Camera-type eye (tissue), 1 donor: Measurements from ENCODE around the genes LUC7L, PDIA2, AXIN1 and CAPN15.

- RAMPAGE, long total RNA: no peak
Observed at GRCh38 chr16:64605-65077, 7.8 kb downstream of the RHBDF1 start.

DNA sequence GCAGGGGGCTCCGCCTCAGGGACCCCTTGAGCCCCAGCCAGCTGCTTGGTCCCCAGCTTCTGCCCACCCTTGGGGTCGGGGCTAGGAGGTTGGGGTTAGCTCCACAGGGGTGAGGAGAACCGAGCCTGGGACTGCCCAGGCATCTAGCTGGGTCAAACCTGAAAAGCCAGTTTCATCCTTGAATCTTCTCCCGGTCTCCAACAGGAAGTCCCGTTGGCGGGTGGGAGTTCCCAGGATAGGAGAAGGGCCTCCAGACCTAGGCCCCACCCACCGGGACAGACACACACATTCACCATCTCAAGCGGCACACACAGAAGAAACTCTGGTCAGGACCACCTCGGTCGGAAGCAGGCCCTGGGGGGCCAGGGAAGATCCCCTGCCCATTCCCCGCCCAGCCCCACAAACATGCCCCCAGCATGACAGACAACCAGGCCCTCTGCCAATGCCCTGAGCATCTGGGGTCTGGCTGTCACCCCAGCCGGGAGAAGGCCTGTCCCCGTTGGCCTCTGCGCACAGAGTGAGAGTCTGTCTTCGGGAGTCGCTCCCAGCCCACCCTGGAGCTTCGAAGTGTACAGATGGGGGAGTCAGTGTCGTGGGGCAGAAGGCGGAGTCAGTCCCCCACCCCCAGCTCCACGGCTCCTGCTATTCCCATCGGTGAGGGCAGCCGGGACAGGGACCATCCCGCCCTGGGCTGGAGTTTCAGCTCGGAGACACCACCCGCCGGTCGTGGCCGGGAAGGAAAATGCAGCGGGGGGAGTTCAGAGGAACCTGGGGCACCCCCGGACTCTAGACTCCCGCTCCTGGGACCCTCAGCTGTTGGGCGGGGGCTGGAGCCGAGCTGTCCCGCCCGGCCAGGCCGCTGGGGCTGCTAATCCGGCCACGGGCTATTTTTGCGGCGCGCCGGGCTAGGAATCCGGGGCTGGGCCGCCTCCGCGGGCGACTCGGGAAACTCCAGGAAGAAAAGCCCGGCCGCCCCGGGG is 773 bp downstream of the RHBDF1 start:
- RAMPAGE, long total RNA: no peak

DNA sequence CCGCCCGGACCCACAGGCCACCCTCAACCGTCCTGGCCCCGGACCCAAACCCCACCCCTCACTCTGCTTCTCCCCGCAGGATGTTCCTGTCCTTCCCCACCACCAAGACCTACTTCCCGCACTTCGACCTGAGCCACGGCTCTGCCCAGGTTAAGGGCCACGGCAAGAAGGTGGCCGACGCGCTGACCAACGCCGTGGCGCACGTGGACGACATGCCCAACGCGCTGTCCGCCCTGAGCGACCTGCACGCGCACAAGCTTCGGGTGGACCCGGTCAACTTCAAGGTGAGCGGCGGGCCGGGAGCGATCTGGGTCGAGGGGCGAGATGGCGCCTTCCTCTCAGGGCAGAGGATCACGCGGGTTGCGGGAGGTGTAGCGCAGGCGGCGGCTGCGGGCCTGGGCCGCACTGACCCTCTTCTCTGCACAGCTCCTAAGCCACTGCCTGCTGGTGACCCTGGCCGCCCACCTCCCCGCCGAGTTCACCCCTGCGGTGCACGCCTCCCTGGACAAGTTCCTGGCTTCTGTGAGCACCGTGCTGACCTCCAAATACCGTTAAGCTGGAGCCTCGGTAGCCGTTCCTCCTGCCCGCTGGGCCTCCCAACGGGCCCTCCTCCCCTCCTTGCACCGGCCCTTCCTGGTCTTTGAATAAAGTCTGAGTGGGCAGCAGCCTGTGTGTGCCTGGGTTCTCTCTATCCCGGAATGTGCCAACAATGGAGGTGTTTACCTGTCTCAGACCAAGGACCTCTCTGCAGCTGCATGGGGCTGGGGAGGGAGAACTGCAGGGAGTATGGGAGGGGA is 568 bp downstream of the HBA2 start:
- RAMPAGE, long total RNA: start-site peak on the plus strand centred at position 135 of the sequence, 42 bp wide, 20 reads; start-site peak on the plus strand centred at position 252 of the sequence, 61 bp wide, 91 reads; start-site peak on the plus strand centred at position 458 of the sequence, 5 bp wide, 16 reads

GRCh38 chr16:205787-206371 is 23.4 kb downstream of the LUC7L start:
- RAMPAGE, long total RNA: no peak

DNA sequence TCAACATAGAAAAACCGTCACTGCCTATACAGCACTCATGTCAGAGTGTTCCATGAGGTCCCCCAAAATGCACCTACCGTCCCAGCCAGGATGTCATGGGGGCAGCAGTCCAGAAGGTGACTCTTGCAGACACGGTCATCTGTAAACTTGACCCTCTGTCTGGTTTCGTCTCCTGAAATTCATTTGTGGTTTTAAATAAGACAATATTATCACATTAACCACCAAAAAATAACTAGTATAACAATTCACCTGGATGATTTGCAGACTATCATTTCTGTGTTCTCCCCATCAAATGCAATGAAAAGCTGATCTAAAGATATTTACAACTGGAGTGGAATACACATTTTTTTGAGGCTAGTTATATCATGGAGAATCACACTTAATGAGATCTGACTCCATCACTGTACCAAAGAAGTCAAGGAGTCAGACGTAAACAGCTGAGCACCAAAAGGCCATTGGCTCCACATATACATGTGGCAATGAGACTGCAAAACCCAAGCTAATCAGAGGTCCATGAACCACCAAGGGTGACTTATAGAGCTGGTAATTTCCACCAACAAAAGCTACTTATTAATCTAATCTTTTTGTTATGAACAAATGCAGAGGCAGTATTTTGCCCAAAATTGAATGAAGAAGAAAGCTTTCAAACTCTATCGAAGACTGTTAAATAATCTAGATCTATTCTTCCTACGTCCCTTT is 1.9 kb downstream of the LUC7L start:
- RAMPAGE, long total RNA: no peak

DNA sequence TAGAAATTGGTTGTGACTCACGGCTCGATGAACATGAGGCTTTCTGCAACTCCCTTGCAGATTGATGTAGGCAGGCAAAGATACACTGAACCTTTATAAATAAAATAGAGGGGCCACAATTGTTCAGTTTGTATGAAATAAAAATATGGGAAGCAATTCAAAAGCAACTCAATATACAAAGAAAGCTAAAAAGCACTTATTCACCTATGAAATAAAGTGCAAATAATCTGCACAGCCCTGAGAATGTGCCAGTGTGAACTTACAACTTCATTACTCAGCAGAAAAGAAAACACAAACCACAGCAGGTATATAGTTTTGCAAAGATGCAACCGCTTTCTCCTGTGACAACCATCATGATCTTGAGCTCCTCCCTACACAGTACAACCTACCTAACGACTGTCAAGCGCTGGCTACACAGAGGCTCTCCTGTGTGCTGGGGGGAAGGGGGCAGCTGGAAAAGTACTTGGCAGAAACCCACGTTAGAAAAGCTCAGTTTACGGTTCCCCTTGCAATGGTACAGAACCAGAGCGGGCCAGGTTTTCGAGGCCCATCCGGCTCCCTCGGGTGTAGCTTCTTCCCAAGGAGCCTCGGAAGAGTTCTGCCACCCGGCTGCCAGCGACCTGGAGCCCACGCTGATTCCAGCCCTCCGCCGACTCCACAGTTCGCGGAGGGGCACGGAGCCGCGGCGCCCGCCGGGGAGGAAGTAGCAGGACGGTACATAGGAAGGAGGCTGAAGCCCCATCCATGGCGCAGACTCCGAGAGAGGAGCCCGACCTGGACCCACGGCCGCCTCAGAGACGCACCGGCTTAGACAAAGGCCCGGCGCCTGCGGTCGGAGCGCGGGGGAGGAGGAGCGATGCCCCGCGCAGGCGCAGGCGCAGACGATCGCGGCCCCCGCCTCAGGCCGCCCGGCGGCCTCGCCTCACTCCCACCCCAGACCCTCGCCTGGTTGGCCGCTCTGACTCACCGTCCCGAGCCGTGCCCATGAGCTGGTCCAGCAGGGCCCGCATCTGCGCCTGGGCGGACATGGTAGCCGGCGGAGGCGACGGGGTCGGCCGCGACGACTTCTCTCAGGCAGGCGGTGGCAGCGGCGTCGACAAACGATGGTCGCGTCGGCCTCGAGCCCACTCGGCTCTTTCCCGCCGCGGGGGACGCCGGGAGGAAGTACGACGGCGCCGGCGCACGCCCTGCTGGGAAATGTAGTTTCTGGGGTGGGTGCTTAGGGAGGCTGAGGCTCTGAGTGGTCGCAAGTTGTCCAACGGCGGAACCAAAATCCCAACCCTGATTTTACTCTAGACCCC is at the start of gene LUC7L:
TSS of gene LUC7L (minus strand) at position 1,138 of the 1,301 bp plus-strand sequence.
- RAMPAGE, long total RNA: no peak

- RAMPAGE, long total RNA: no peak
Observed at GRCh38 chr16:268093-269192, 7.3 kb downstream of the RGS11 start.

- RAMPAGE, long total RNA: no peak
Observed at GRCh38 chr16:282922-283402, at the start of gene PDIA2. Gene PDIA2, plus strand, starts transcription at chr16:283164.

- RAMPAGE, long total RNA: no peak
Observed at GRCh38 chr16:284959-285497, 2.1 kb downstream of the PDIA2 start.

DNA sequence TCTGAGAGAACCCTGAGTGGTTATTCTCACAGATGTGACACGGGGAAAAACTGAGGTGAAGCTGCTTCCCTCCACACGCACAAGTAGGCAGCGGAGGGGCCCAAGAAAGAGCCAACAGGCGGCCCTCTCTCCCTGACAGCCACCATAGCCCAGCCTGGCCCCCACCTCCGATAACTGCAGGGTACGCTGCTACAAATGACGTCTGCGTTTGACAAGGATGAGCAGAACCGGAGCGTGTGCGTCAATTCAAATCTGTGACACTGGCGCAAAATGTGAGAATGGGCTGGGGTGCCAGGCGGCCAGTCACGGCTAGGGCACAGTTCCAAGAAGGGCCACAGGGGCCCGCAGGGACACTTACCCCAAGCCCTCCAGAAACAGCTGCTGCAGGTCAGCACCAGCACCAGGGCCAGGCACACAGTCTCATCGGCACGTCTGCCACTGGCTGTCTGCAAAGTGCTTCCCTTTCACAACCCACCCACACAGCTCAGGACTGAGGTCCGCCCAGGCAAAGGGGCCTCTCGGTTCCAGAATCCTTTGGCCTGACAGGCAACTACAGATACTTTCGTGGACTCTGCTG is 14.5 kb downstream of the AXIN1 start:
- RAMPAGE, long total RNA: no peak

- RAMPAGE, long total RNA: no peak
Observed at GRCh38 chr16:351744-352765, at the start of gene AXIN1. Gene AXIN1, minus strand, starts transcription at chr16:352723.

DNA sequence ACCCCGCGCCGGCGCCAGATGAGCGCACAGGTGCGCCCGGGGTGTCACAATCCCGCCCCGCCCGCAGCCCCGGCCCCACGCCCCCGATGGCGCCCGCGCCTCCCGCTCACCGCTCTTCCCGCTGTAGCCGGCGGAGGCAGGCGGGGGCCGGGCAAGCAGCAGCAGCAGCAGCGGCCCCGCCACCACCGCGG is 292 bp downstream of the PGAP6 start:
- RAMPAGE, long total RNA: no peak

DNA sequence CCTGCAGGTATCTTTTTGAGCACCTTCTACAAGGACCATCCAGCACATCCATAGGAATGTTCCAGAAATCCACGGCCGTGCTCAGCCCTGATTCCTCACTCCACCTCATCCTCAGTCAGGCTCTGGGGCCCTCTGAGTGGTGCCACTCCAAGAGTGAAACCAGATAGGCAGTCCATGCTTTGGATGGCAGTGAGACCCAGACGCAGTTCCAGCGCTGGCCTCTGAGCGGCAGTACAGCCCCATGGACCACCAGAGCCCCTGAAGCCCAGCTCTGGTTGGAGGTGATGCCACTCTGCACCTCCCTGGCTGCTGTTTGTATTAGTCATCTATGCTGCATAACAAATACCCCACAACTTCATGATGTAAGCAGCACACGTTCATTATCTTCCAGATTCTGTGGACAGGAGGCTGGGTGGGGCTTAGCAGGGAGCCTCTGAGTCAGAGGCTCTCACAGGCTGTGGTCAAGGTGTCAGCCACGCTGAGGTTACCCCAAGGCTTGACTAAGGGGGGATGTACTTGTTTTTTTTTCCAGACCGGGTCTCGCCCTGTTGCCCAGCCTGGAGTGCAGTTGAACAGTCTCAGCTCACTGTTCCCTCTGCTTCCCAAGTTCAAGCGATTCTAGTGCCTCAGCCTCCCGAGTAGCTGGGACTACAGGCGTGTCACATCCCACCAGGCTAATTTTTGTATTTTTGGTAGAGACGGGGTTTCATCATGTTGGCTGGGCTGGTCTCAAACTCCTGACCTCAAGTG is 5.1 kb upstream of the NME4 start:
- RAMPAGE, long total RNA: no peak

DNA sequence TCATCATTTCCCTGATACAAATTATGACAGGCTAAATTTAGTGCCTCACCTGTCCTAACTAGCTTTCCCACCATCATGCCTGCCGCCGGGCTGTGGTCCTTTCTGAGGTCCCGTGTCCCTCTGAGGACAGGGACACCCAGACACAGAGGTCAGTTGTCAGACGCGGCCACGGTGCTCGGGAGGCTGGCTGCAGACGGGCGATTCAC is 941 bp upstream of the RAB11FIP3 start:
- RAMPAGE, long total RNA: no peak

GRCh38 chr16:525368-526082 is 2.0 kb upstream of the CAPN15 start:
- RAMPAGE, long total RNA: no peak

DNA sequence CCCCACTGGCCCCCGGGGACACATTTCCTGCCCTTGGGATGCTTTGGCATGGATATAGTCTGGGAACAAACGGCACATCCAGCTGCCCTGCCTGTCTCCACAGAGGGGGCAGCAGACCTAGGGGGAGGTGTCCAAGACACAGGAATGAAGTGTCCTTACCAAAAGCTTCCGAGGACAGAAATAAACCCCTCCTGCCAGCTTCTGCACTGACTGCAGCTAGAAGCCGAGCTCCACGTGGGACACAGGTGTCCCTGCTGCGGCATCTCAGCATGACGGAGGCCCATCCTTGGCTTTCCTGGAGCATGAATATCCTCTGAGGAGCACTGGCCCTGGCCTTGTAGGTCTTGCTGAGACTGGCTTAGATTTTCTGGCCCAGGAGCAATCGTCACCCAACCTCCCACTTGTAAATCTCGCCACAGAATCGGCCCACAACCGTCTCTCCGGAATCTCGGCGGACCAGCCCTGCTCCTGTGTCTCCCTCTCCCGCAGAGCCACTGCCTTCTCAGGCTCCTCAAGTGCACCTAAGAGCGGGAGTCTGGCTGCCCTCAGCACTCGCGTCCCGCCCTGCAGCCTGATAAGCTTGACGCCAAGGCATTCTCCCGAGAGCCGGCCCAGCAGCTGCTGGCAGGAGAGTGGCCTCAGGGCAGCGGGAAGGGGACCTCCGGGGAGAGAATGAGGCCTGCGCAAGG is 1.1 kb upstream of the CAPN15 start:
- RAMPAGE, long total RNA: no peak

GRCh38 chr16:527004-528083 is at the start of gene CAPN15:
Gene CAPN15, plus strand, starts transcription at chr16:527712.
- RAMPAGE, long total RNA: no peak

DNA sequence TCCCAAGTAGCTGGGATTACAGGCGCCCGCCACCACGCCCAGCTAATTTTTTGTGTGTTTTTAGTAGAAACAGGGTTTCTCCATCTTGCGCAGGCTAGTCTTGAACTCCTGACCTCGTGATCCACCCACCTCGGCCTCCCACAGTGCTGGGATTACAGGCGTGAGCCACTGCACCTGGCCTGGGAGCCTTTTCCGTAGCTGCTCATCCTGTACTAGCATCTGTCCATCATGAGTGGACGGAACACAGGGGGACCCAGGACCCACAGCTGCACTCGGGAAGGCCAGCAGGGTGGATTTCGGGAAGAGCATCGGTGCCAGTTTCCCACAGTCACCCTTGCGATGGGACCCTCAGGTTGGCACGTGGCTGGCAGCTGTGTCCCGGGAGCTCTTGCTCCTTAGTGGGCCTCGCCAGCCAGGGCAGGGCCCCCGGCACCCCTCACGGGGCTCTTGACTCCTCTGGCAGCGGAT is 9.1 kb downstream of the CAPN15 start:
- RAMPAGE, long total RNA: no peak

DNA sequence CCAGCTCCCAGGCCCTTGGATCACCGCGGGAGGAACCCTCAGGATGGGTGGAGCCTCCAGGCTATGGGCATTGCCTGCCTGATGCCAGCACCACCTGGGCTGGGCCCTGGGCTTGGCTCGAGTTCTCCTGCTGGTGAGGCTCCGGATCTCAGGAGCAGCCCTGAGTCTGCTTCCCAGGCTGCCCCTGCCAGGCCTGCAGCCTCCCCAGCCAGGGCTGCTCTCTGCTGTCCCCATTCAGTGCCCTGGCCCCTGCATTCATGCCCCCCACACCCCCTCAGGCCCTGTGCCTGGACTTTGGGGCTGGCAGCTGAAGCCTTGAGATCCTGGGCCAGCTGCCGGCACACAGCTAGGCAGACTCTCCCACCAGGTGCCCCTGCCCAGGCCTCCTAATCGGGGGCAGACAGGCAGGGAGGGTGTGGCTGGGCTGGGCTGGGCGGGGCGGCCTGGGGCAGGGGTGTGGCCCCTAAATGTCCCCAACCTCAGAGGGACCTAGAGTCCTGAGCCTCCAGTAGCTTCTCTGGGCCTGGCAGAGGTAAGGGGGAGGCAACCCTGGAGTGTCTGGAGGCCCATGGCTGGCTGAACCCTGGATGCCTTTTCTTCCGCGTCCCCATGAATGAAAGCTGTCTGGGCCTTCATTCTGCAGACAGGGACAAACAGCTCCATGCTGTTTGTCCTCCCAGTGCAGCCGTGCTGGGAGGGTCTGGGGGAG is 1.2 kb upstream of the PIGQ start:
- RAMPAGE, long total RNA: no peak

DNA sequence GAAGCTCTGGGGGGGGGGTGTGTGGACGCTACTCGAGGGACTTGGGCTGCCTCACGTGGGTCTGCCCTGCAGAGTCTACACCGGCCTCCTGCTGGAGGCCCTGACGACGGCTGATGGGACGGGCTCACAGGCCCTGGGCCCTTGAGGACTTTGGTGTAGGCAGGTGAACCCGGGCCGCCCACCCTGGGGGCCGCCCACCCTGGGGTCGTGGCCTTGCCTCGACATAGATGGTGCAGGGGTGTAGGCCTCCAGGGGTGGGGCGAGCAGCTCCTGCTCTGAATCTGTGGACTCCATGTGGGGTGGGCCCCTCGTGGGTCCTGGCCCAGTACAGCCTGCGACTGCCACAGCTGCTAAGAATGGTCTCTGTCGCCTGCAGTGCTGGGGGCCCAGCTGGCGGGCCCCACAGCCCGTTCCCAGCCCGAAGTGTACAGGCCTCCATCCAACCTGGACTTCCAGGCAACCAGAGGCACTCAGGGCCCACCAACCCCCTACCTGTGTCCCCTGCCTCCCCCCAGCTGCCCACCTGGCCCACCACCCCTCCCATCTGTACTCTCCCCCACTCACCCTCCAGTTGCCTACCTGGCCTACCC is 5.6 kb upstream of the RAB40C start:
- RAMPAGE, long total RNA: no peak